ENCODE measurements around a stretch of chr3.

GRCh38 chr3:9102352-9102833, 139.1 kb upstream of the RAD18 start:
- RRBS, 2 experiments, result no CpG with 5 or more reads among the region's 9 CpGs

DNA sequence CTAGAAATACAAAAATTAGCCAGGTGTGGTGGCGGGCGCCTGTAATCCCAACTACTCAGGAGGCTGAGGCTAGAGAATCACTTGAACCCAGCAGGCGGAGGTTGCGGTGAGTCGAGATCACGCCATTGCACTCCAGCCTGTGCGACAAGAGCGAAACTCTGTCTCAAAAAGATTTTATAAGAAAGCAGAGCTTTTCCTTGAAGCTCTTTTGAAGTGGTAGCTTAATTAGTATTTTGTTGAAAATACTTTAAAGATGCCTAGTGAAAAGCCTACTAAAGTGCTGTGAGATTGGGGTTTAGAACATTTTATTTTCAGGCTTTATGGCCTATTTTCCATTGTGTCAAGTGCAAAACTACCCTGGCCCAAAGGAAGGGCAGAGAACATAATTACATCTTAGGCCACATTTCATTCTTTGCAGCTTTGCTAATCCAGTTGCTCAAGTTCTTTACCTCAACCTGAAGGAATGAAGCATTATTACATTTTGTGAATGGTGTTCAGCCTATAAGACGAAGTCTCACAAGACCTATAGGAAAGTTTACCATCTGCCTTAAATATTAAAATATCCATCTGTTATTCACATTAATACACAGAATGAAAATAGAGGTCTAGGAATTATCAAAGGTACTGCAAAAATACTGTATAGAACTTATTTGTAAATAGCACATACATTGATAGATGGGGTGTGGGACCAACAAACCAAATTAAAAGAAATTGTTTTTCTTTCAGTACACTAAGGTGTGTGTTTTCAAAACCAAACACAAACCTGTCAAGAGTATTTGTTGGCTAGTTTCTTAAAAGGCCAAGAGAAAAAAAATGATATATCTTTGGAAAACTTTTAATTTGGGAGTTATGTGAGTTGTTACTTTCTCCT, 12.2 kb upstream of the SETD5 start:
- RRBS, 2 experiments, result no CpG with 5 or more reads among the region's 9 CpGs

DNA sequence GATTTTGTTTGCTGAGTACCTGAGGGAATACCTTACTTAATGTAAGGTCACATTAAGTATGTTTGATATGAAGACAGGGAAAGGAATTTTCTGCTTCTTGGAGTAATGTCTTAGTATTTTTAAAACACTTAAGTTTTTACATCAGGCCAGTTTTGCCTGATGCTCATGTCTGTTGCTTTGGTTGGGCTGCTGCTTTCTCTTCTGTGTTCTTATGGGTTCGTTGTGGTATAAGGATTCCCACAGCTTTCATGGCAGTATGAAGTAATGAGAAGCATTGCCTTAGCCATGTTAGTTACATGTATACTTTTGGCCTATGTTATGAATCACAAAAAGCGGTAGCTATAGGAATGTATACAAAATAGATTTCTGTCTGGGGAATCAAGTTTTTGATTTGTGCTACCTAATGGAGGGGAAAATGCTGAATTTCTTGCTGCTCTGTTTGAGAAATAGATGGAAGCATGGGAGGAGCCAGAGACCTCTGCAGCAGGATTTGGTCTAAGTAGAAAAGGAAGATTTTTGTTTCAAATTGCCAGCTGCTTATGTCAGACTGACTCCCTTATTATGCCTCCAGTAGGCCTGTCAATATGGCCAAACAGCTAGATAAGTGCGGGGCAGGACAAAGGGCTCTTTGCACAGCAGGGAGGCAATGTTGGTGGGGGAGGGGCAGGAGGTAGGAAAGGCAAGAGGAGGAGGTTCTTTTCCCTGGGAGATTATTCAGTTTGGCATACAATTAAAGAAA, 5.2 kb downstream of the SETD5 start:
- RRBS, 2 experiments, result no CpG with 5 or more reads among the region's 3 CpGs

DNA sequence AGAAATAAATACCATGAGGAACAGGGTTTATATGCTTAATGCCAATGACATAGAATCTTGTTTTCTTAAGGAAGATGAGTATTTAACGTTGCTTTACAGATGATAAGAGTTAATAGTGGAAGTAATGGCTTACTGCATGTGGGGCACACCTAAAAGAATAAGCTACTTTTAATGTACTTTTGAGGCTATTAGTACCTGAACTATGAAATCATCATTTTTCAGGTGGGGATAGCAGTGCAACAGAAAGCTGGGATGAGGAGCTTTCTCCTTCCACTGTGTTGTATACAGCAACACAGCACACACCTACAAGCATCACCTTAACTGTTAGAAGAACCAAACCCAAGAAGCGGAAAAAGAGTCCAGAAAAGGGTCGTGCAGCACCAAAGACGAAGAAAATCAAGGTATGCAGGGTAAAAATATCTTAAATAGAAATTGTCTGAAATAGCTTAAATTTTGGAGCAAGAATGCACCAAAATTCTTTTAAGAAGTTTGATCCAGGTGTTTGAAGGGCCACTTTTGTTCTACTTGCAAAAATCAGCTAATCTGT, 38.2 kb downstream of the SETD5 start:
- RRBS, 2 experiments, result no CpG with 5 or more reads among the region's 4 CpGs

GRCh38 chr3:9441265-9442521, 44.3 kb downstream of the SETD5 start:
- RRBS, 2 experiments, result no CpG with 5 or more reads among the region's 16 CpGs

GRCh38 chr3:9695667-9695884, 8.1 kb upstream of the CPNE9 start:
- RRBS, 2 experiments, result no CpG with 5 or more reads among the region's 2 CpGs

DNA sequence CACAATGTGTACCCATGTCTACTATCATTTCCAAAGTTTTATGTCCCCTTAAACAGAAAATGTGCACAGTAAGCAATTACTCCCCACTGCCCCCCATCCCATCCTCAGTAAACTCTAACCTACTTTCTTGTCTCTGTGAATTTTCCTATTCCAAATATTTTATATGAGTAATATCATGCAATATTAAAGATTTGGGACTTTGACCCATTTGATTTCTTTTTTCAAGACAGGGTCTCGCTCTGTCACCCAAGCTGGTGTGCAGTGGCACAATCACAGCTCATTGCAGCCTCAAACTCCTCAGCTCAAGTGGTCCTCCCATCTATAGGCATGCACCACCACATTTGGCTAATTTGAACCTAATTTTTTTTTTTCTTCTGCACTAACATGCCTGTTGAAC, 14.8 kb upstream of the PRRT3 start:
- RRBS, 2 experiments, result no CpG with 5 or more reads among the region's 1 CpG

GRCh38 chr3:10010723-10011622, 15.3 kb upstream of the FANCD2 start:
- RRBS, 2 experiments, result 2 to 6% methylated on average over 19 to 22 of the region's 61 CpGs

DNA sequence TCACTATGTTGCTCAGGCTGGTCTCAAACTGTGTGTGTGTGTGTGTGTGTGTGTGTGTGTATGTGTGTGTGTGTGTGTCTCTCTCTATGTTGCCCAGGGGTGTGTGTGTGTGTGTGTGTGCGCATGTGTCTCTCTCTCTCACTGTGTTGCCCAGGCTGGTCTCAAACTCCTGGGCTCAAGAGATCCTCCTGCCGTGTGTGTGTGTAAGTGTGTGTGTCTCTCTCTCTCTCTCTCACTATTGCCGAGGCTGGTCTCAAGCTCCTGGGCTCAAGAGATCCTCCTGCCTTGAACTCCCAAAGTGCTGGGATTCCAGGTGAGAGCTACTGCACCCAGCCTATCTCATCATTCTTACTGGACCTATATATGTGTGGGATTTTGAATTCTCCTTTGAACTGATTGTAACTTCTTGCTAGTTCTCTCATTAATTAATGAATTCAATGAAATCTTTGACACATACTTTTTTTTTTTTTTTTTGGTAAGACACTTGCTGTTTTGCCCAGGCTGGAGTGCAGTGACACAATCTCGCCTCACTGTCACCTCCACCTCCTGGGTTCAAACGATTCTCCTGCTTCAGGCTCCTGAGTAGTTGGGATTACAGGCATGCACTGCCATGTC, 3.6 kb upstream of the FANCD2 start:
- RRBS, 2 experiments, result no CpG with 5 or more reads among the region's 5 CpGs

DNA sequence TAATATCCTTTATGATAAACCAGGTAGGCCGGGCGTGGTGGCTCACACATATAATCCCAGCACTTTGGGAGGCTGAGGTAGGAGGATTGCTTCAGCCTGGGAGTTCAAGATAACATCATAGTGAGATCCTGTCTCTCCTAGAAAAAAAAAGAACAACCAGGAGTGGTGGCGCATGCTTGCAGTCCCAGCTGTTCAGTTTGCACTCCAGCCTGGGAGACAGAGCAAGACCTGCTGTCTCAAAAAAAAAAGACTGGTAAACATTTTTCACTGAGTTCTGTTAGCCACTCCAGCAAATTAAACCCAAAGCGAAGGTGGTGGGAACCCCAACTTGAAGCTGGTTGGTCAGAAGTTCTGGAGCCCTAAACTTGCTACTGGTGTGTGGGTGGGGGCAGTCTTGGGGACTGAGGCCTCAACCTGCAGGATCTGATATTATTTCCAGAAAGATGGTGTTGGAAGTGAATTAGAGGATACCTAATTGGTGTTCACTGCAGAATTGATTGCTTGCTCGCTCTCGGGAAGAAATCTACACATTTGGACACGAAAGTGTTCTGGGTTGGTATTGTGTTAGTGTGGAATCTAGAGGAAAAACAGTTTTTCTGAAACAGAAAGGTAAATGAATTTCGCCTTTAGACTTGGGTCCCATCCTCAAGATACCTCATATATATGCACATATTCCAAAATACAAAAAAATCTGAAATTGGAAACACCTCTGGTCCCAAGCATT, 9.4 kb upstream of the IRAK2 start:
- RRBS, 2 experiments, result no CpG with 5 or more reads among the region's 8 CpGs

DNA sequence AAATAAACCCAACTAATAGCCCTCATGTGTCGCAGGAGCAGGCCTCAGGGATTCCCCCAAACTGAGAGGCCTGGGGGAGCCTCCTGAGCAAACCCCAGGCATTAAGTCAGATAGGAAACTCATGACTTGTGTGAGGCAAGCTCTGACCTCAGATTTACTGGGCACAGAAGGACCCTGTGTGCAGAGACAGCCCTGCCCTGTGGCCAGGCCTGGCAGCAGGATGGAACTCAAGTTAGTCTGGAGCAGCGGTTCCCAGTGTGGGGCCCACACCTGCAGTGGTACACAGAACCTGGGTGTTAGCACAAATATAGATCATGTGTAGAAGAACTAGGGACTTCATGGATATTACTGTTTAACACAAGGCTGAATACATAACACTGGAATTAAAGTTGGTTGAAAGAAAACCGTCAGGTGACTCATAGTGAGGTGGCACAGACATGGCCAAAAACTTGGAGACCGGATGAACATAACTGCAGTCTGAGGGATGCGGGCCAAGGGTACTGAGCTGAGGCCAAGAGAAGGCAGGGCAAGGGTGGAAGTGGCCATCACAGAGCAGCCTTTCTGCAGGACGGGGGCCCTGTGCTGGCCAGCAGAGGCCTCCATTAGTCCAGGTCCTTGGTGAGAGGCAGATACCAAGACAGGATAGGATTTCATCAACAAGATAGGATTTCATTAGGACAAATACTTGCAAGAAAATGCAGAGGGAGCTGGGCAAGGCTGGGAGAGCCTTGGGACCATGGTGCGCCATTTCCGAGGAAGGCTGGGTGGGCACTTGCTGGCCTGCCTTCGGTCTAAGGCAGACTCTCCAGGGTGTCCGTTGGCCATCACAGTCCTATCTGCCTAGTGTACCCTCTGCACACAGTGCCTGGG, 40.9 kb downstream of the IRAK2 start:
- RRBS, 2 experiments, result no CpG with 5 or more reads among the region's 10 CpGs

GRCh38 chr3:10242290-10242747, 5.9 kb upstream of the TATDN2 start:
- RRBS, 2 experiments, result no CpG with 5 or more reads among the region's 5 CpGs

GRCh38 chr3:10279232-10279523, 13.6 kb downstream of the GHRL start:
- RRBS, 2 experiments, result no CpG with 5 or more reads among the region's 3 CpGs

- RRBS, 2 experiments, result 96 to 100% methylated on average over 1 to 2 of the region's 16 CpGs
Measured at GRCh38 chr3:10303553-10304564, 11.1 kb upstream of the GHRL start.

GRCh38 chr3:10304565-10305504, 12.1 kb upstream of the GHRL start:
- RRBS, 2 experiments, result no CpG with 5 or more reads among the region's 16 CpGs

GRCh38 chr3:10309744-10310352, 11.1 kb downstream of the SEC13 start:
- RRBS, 2 experiments, result no CpG with 5 or more reads among the region's 7 CpGs

GRCh38 chr3:10434728-10435037, 70.7 kb downstream of the ATP2B2 start:
- RRBS, 2 experiments, result no CpG with 5 or more reads among the region's 1 CpG

DNA sequence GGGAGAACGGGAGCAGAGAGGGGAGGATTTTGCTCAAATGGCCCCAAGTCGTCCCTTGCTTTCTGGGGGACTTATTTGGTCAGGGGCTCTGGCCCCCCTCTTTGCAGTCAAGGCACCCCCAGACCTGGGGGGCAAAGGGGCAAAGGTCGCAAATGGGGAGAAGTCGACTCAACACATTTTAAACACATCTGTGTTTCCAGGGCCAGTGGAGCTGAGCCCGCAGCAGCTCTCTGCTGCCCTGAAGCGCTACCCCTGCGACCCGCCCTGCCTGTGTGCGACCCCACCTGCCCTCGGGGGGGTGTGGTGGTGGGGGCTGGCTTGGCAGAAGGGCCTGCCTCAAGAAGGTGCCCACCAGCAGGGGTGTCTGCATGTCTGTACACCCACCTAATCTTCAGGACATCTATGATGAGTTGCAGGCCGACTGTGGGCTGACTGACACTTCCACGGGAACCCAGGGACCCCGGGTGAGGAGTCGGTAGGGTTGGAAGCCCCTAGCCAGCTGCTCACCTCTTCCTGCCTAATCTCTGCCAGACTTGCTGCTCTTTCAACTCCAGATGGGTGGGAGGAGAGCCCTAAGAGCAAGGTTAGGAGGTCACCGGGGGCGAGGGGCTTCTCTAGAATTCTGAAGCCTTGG, 721 bp upstream of the ATP2B2 start:
- RRBS, 2 experiments, result no CpG with 5 or more reads among the region's 16 CpGs

DNA sequence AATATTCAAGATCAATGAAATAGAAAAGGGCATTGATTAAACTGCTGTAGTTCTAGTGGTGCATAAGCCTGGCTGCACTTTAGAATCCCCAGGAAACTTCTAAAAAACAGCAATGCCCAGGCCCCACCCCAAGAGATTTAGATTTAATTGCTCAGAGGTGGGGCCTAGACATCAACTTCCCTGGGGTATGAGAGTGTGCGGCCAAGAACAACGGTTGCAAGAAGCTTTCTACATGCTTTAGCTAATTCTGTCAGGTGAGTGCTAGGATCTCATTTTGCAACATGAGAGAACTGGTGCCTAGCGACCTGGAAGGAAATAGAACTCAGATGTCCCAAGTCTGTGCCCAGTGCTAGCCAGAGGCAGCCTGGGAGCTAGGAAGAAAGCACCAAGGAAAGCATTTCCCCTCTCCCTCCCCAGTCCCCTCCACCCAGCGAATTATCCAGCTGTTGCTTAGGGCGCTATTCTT, 23.0 kb upstream of the HRH1 start:
- RRBS, 2 experiments, result no CpG with 5 or more reads among the region's 5 CpGs

Measured in Panc1 (cell line).